NCI-H460 (cell line): Measurements from ENCODE around the genes TJP1 and KLF13.

DNA sequence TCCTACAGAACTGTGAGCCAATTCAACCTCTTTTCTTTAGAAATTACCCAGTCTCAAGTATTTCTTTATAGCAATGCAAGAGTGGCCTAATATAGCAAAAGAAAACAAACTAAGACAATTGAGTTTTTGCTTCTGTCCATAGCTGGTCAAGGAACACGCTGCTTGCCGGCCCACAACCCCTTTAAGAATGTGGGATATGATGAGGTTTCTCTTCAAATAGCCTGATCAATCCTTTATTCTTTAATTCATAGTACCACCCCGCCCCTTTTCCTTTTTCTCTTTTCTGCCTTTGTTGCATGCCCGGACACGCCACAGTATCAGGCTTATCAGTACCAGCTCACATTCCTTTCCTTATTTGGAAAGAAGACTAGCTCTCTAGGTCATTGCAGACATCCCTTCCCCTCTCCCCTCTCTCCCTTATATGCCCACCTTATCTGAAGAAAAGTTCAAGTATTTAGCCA lies 404.6 kb downstream of the OCA2 start:
RAMPAGE:
- cytosol, long total RNA, result no peak
- long total RNA, result no peak
- nucleus, long total RNA, result no peak

RAMPAGE:
- cytosol, long total RNA, result no peak
- long total RNA, result no peak
- nucleus, long total RNA, result no peak
These were observed 2.2 kb downstream of the OCA2 start for GRCh38 chr15:28096891-28097368.

RAMPAGE:
- cytosol, long total RNA, result no peak
- long total RNA, result no peak
- nucleus, long total RNA, result no peak
These were observed 59.8 kb downstream of the GOLGA6L7 start for GRCh38 chr15:28788593-28789151.

DNA sequence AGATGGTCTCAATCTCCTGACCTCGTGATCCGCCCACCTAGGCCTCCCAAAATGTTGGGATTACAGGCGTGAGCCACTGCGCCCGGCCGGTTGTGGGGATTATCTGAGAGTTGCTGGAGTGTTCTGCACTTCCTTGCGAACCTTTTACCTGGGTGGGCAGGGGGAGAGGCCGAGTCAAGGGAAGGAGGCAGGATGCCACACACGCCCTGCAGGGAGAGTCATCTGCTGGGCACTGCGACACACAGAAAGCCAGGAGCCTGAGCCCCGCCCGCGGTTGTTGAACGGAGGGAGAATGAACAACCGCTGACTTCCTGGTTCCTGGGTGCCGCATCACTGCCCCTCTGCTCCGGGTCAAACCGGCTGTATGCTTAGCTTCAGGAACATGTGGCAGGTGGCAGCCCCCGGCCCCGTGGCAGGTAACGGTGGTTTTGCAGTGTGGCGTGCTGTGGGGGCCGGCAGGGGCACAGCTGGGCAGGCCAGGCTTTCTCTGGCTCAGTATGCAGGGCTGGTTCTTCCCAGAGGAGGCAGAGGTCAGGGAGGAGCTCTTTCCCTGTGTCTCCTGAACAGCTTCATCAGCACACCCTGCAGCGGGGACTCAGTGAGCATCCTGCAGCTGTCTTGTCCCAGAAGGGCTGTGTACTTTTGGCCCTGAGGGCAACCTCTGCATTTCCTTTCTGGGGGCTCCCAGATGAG lies 33.4 kb downstream of the APBA2 start:
RAMPAGE:
- cytosol, long total RNA, result no peak
- long total RNA, result no peak
- nucleus, long total RNA, result no peak

RAMPAGE:
- cytosol, long total RNA, result no peak
- long total RNA, result no peak
- nucleus, long total RNA, result no peak
These were observed 88.4 kb downstream of the APBA2 start for GRCh38 chr15:28973991-28974670.

DNA sequence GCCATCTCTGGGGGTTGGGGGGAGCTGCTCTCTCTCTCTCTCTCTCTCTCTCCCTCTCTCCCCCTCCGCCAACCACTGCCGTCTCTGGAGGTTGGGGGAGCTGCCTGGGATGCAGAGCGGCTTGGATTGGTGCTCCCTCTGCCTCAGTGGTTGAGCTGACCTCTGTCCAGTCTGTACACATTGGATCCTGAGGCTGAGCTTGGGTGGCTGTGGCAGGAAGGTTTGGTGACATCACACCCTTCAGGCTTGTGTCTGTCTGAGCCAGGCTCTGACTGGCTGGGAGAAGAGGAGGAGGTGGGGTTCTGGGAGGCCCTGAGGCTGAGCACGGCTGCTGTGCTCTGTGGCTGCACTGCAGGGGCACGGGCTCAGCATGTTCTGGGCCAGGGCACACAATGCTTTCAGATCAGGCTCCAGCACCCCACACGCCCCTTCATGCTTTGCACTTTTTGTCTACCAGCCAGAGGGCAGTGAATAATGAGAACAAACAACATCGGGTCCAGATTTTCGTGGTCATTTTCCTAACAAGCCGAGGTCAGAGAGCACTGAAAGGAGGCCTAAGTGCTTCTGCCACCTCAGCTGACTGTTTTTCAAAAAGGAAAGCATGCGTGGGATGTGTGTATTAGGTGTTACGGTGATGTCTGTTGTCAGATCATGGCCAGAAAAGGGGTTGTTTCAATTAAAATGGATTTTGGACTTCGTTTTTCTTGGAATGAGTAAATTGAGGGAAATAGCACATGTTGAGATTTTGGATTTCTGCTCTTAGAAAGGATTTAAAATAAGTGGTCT lies 99.3 kb downstream of the APBA2 start:
RAMPAGE:
- cytosol, long total RNA, result no peak
- long total RNA, result no peak
- nucleus, long total RNA, result no peak

DNA sequence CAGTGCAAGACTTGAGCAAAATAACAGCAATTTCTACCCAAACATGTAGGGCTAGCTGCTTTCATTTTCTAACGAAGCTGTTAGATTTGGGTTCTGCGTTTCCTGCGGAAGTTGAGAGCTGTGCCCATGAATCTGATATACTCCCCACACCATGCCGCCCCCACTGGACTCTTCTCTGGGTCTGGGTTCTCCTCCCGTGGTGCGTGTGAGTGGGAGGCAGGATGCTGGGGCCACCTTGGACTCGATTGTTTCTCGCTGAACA lies 179.8 kb downstream of the NSMCE3 start:
RAMPAGE:
- cytosol, long total RNA, result no peak
- long total RNA, result no peak
- nucleus, long total RNA, result no peak

DNA sequence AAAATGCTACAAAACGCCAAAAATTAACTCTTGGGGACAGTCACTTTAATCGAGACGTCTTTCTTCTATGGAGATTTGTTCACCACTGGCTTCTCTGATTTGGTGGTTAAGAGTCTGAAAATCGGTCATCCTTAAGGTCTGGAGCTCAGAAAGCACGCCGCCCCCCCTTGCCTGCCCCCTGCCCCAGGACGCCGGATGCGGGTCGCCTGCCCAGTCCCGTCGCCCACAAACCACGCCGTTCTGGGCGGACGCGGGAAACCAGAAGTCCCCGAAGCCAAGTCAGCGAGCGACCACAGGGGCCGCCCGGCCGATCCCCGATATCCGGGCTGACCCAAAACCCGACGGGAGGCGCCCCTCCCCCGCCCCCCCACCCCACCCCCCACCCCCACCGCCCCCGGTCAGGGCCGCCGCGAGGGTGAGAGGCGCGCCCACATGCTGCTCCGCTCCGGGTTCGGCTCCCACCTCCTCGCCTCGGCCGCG lies 1.1 kb downstream of the ENTREP2 start:
RAMPAGE:
- cytosol, long total RNA, result no peak
- long total RNA, result no peak
- nucleus, long total RNA, result no peak

RAMPAGE:
- cytosol, long total RNA, result no peak
- long total RNA, result no peak
- nucleus, long total RNA, result start-site peak on the minus strand at chr15:29822036-29822159, 142 and 74 reads in 2 replicates
These were observed at the start of gene TJP1 for GRCh38 chr15:29821847-29822746. TSS of gene TJP1 (minus strand) at chr15:29822468.

GRCh38 chr15:29822747-29823281 lies 546 bp upstream of the TJP1 start:
RAMPAGE:
- cytosol, long total RNA, result no peak
- long total RNA, result no peak
- nucleus, long total RNA, result no peak

RAMPAGE:
- cytosol, long total RNA, result no peak
- long total RNA, result no peak
- nucleus, long total RNA, result no peak
These were observed 63.0 kb upstream of the TJP1 start for GRCh38 chr15:29885225-29885685.

RAMPAGE:
- cytosol, long total RNA, result no peak
- long total RNA, result no peak
- nucleus, long total RNA, result no peak
These were observed 18.2 kb downstream of the FAN1 start for GRCh38 chr15:30921835-30922386.

RAMPAGE:
- cytosol, long total RNA, result no peak
- long total RNA, result no peak
- nucleus, long total RNA, result no peak
These were observed 18.8 kb downstream of the FAN1 start for GRCh38 chr15:30922387-30923138.

RAMPAGE:
- cytosol, long total RNA, result no peak
- long total RNA, result no peak
- nucleus, long total RNA, result no peak
These were observed 6.9 kb downstream of the MTMR10 start for GRCh38 chr15:30984567-30984868.

GRCh38 chr15:30992131-30992371 lies 623 bp upstream of the MTMR10 start:
RAMPAGE:
- cytosol, long total RNA, result no peak
- long total RNA, result no peak
- nucleus, long total RNA, result no peak

DNA sequence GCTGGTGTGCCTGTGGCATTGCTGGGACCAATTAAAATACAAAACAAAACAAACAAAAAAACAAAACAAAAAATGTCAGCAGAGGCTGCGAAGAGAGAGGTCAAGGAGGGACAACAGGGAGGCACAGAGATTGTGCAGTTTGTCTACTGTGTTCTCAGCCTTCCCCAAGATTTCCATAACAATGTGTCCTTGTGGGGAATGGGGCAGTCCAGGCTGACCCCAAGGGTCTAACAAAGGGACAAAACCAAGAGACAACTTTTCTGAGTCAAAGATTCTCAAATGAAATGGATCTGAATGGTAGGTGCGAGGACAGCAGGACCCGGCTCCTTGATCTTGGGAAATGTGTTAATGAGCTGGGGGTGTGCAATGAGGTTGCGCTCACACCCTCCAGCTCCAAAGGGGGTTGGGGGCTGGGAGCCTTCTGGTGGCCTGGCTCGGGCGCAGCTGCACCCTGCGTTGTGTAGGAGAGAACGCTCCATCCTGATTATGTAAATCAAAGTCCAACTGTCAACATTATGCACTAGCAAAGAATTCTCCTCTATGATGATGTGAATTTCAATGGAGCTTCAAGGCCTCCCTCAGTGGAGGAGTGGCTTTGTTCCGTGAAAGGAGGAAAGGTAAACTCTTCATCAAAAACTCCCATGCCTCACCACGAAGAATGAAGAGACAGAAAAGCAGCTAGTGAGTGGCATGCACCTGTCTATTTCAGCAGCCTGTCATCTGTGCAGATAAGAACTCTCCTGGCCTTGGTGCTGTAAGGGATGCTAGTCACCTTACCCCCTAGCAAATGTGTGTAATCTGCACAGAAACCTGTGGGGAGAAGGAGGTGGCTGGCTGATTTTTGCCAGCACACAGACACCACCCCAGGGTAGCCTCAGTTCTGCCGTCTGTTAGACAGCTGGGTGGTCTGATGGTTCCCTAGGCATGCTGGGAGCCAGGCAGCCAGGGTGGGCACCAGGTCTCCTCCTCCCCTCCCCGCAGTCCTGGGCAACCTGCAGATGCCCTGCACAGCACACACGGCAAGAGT lies 46.7 kb upstream of the TRPM1 start:
RAMPAGE:
- cytosol, long total RNA, result no peak
- long total RNA, result no peak
- nucleus, long total RNA, result no peak

DNA sequence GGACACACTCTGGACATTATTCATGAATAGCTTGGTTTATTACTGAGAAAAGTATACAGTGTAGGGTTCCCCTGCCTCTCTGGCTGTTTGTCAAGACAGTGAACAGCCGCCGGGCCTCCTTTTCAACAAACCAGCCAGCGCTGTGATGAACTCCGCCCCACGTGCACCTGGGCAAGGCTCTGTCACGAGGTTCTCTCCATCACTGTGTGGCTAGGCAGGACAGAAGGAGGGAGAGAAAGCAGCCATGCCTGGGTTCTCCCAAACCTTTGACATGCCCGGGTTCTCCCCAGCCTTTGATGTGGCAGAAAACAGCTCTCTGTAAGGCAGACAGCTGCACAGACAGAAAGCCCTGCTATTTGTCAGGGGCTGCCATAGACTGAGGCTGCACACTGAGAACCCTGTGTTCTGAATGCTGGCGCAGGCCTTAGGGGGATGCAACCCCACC lies 101.4 kb upstream of the TRPM1 start:
RAMPAGE:
- cytosol, long total RNA, result no peak
- long total RNA, result no peak
- nucleus, long total RNA, result no peak

GRCh38 chr15:31301205-31301784 lies 25.3 kb upstream of the KLF13 start:
RAMPAGE:
- cytosol, long total RNA, result no peak
- long total RNA, result no peak
- nucleus, long total RNA, result no peak

GRCh38 chr15:31326605-31327545 lies at the start of gene KLF13:
TSS of gene KLF13 (plus strand) at chr15:31326835.
RAMPAGE:
- cytosol, long total RNA, result no peak
- long total RNA, result no peak
- nucleus, long total RNA, result no peak

DNA sequence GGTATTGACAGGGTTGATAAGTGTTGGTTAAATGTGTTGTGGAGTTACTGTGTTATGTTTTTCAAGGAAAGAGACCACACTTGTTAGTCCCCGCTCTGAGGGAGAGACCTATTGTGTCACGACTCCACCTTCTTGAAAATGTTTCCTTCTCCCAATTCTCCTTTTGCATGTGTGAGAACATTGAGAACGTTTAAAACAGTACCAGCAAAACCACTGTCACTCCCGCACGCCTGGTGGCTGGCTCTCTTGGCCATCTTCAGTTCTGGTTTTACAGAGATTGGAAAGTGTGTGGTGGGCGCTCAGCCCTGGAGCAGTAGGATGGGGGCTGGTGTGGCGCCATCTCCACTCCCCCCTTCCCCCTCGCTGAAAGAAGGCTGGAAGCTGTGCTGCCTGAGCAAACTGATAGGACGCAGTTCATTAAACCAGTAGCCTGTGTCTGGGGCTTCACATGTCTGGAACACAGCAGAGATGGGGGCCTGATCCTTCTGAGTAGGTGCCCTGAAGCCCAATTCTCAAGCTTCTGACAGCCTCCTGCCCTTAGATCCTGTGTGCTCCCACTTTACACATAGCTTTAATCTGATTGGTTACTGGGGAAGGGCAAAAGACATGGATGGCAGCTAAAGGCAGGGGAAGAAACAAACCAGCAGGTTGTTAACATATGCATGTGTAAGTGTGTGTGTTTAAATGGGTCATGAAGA lies 5.7 kb downstream of the KLF13 start:
RAMPAGE:
- cytosol, long total RNA, result no peak
- long total RNA, result no peak
- nucleus, long total RNA, result no peak